Mesenchymal stem cell of the bone marrow (primary cell): ENCODE results near the gene NUCB2.

DNA sequence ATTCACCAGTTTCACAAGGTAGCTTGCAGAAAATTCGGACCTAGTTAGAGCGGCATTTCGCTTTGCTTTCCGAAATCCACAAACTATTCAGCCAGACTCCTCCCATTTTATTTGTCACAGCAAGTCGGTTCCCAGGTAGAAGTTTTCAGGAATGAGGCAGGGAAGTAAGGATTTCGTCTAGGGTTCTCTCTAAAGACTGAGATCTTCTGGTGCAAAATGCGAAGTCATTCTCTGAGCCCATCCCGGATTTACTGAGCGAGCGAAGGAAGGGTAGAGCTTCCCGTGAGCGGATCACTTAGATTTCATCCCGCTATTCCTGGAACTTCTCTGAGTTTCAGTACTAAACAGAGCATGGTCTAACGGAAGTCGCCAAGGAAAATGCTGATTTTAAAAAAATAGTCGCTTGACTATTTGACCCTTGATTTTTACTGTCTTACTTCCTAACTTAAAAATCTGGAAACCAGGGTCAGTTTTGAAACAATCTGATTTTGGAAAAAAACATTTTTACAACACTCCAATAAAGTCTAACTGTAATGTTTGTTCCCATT, 3.1 kb upstream of the CALCA start:
- CAGE, long polyA plus RNA = no peak

GRCh38 chr11:15074429-15075403, 1.3 kb downstream of the CALCB start:
- CAGE, long polyA plus RNA = no peak

DNA sequence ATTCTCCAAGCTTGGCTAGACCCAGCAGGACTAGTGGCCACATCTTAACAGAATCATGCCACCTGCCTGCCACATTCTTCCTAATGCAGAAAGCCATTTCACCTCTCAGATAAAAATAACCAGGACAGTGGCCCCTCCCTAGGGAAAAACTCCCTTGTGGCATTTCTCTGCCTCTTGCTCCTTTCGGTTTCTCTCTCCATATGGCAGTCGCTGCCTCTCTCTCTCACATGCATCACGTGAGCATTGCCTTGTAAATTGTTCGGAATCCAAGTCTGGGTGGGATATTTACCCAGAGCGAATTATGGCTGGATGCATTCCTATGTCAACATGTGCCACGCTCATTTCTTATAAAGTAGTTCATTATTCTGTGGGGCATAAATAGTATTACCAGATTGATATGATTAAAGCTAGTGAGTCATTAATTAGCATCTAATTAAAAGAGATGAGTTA, 392.8 kb downstream of the INSC start:
- CAGE, long polyA plus RNA = no peak

DNA sequence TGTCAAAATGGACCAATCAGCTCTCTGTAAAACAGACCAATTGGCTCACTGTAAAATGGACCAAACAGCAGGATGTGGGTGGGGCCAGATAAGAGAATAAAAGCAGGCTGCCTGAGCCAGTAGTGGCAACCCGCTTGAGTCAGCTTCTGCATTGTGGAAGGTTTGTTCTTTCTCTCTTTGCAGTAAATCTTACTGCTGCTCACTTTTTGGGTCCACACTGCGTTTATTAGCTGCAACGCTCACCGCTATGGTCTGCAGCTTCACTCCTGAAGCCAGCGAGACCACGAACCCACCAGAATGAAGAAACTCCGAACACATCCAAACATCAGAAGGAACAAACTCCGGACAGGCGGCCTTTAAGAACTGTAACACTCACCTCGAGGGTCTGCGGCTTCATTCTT, 447.0 kb downstream of the INSC start:
- CAGE, long polyA plus RNA = no peak

DNA sequence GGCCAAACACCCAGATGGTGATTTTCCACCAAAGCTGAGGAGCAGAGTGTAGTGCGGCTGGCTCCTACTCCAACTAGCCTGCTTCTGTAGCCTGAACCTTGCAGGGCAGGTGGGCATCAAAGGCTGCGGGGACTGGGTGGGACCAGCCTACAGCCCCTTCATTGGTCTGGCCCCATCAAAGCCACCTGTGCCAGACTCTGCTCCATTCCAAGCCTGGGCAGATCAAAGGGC, 582.7 kb downstream of the INSC start:
- CAGE, long polyA plus RNA = no peak

DNA sequence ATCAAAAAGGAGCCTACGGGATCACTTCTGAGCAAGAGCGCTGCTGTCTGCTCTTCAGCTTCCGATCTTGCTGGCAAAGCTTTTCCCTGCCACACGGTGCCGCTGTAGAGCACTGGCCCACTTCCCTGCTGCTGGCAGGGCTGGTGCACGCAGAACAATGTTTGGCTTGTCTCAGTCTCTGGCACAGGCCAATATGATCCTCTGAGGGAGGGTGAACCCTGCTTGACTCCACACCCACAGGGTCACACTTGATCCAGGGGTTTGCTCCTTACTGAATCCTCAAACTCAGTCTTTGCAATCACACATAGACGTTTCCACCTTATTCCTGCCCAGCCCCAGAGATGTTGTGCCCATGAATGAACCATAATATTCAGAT, 536.6 kb downstream of the SOX6 start:
- CAGE, long polyA plus RNA = no peak

- CAGE, long polyA plus RNA = no peak
These were observed 473.6 kb downstream of the SOX6 start for GRCh38 chr11:15882769-15883203.

DNA sequence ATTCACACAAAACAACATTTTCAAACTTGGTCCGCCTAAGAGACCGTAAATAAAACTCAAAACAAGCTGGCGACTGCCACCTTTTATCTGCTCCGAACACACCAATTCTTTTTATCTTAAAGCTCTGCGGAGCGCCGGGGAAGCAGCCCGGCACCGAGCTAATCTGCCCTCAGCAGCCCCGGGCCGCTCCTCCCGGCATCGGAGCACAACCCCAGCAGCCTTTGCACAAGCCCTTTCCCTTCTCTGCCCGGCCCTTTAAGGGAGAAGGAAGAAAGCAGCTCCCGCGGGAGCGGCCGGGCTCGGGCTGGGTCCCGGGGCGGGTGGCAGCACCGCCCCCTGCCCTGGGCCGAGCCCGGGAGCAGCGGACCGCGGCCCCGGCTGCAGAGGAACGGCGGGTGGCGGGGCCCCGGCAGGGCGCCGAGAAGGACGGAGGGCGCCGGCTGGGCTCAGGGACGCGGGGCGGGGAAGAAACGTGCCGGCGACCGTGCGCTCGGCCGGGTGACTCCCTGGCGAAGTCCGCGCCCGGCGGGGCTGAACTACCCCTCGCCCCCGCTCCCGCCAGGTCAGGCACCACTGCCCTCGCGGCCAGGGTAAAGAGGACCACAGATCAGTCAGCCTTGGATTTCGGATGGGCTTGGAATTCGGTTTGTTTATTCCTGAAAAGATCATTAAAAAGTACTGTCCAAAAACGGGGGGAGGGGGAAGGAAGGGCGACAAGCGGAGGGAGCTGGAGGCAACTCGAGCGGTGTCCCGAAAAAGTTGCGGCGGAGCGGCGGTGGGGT, 133.5 kb upstream of the C11orf58 start:
- CAGE, long polyA plus RNA = no peak

- CAGE, long polyA plus RNA = no peak
These were observed 126.4 kb upstream of the C11orf58 start for GRCh38 chr11:16612066-16612434.

DNA sequence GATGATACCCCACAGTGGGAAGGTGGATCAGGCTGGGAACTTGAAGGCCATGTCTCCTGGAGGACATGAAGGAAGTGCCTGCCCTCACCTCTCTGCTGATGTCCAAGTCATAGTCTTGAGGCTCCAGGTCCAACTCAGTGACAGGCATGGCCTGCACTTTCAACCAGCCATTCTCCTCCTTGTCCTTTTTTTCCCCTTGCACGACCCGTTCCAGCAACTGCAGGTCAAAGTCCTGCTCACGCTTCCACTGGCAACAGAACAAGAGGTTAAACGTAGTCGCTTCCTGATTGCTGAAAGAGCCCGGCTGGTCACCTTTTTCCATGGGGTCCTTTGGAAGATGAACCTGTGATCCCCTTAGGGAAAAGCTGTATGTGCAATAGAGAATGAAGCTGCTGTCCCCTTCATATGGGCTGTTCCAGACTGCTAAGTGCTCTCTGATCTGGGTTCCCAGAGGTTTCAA, 47.7 kb downstream of the C11orf58 start:
- CAGE, long polyA plus RNA = no peak

DNA sequence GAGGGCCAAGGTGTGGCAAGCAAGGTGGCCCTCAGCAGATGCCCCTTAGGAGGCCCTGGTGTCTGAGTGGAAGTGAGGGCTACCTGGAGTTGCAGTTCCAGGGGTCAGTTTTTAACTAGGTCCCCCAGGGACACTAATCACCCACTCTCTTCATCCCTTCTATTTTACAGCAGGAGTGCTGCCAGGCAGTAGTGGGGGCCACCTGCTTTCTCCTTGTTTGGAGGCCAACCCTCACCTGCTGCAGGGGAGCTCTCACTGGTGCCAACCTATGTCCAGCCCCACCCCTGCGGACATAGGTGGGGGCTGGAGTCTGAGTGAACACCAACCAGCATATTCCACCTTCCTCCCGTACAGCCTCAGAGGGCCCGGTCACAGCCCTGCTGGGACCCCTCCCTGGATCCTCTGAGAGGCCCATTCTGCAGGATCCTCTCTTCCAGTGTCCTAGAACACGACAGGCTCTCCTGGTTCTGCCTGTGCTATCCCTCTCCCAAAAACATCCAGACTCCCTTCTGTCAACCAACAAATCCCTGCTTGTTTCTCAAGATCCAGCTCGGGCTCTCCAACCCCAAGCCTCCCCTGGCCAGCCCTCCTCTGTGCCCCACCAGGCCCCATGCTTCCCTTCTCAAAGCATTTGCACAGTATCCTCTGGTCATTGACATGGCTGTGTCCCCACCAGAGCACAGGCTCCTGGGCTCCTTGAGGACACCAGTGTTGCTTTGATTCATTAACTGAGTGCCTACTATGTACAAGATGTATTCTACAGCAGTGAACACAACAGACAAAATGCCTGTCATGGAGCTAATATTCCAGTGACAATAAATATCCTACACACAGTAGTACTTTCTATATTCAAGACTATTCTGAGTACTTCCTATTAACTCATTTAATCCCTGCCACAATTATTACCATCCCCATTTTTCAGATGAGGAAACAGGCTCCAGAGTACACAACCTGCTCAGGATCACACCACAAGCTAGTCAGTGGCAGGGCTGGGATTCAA, 19.7 kb downstream of the PLEKHA7 start:
- CAGE, long polyA plus RNA = no peak

DNA sequence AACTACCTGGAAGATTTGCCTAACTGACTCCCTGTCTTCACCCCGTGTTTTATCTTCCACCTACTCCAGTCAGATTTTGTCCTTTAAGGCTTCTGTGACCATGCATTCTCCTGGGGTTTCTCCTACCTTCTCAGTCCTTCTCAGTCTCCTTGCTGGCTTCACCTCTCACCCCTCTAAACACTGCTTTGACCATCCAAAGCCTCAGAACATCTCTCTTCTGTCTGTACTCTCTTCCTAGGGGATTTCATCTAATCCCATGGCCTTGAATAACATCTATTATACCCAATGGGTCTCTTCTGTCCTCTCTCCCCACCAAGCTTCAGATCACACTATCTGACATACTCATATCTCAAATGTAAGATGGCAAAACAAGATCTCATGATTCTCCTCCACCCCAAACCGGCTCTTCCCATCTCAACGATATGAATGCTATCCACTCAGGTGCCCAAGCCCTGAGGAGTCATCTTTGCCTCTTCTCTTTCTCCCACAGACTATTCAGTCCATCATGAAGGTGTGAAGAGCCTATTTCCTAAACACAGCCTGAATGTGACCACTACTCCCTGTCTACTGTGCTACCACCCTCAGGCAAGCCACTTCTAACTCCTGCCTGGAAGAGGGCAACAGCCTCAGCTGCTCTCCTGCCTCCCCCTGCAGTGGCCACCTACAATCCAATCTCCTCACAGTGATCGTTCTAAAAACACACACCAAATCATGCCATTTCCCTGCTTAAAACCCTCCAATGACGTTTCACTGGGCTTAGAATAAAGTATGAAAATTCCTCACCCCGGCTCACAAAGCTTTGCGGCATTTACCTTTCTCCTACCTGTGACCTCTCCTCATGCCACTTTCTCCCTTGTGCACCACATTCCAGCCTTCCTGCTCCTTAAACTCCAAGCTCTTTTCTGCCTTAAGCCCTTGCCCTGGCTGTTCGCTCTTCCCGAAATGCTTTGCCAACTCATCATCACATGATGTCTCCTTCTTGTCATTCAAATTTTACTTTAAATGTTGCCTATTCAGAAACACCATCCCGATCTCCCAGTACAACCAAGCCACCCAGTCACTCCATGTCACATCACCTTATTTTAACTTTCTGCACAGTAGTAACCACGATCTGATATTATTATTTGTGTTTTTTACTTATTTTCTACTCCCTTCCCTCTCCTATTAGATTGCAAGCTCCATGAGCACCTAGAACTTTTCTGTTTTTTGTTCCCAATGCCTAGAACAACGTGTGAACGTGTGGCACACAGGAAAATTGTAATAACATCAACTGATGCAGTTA, 2.3 kb downstream of the PLEKHA7 start:
- CAGE, long polyA plus RNA = no peak

DNA sequence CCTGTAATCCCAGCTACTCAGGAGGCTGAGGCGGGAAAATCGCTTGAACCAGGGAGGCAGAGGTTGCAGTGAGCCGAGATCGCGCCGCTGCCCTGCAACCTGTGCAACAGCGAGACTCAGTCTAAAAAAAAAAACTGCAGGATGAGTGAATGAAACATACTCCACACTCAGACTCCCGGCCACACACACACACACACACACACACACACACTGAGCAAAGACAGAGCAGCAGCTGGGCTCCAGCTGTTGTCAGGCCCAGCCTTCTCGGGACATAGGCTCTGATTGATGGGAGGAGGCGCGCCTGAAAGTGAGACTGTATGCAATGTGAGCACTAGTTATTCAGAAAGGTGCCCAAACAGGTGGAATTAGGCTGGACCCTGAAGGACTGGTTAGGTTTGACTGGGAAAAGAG, 1.5 kb upstream of the PLEKHA7 start:
- CAGE, long polyA plus RNA = no peak

- CAGE, long polyA plus RNA = no peak
These were observed 917 bp downstream of the RPS13 start for GRCh38 chr11:17076483-17077016.

DNA sequence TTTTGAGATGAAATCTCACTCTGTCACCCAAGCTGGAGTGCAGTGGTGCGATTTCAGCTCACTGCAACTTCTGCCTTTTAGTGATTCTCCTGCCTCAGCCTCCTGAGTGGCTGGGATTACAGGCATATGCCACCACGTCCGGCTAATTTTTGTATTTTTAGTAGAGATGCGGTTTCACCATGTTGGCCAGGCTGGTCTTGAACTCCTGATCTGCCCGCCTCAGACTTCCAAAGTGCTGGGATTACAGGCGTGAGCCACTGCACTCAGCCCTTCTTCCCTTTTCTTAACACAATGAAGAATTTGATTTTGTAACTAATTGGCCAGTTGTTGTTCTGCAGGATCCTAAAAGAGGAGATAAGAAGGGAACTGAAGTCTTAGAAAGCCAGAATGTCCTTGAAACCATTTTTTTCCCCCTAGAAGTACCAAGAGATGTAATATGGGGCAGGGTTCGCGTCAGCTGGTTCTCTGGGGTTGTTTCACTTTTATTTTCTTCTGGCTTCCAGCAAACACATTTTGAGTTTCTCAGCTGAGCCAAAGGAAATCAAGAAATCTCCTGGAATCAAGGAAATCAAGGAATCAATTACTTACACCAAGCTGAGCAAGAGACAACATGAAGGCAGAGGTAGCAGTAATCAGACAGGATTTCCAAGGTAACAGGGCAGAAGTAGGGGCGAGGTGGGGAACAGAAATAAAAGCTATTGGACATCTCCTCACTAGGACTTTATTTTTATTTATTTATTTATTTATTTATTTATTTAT, 7.7 kb upstream of the NUCB2 start:
- CAGE, long polyA plus RNA = no peak

- CAGE, long polyA plus RNA = no peak
These were observed at the start of gene NUCB2 for GRCh38 chr11:17276047-17277169. Gene NUCB2 (plus strand): TSS chr11:17276739.

- CAGE, long polyA plus RNA = no peak
These were observed 42.6 kb upstream of the KCNJ11 start for GRCh38 chr11:17430921-17431647.

GRCh38 chr11:17506670-17507113, 30.0 kb upstream of the ABCC8 start:
- CAGE, long polyA plus RNA = no peak

GRCh38 chr11:17522572-17523541, 21.4 kb downstream of the USH1C start:
- CAGE, long polyA plus RNA = no peak

DNA sequence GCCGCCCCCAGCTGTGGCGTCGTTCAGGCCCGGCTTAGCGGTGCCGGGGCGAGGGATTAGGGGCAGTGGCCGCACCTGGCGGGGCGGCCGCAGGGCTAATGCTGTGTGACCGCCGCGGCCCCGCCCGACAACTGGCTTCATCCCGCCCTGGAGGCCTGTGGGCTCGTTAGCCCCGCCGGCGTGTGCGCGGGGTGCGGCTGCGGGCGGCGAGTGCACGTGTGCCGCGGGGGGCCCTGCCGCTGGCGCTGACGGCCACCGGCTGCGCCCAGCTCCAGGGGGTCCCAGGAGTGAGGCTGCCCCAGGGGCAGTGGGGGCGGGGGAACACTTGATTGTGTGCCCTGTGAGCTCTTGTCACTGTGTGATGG, 23.4 kb upstream of the MYOD1 start:
- CAGE, long polyA plus RNA = no peak